ENCODE measurements around a stretch of chr13.

DNA sequence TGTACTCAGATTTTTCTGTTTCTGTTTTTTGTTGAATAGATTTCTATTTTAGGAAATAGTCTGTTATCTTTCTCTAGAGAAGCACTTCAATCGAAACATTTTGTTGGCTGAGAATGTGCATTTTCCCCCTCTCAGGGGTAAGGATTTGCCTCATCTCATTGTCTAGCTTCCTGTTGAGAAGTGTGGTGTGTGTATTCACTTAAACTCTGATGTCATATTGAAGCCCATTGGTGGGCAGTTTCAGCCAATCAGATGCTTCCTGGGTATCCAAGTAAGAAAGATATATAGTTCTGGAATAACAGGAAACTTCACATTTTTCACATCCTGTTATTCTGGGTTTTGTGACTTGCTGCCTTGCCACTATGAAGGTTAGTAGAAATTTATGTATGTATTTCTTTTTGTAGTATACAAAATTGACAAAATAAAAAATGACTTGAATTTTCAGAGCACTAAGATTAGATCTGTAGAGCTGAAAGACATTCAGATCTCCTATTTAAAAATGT, 87.7 kb downstream of the ARHGEF7 start:
- PRO-cap = no peak

DNA sequence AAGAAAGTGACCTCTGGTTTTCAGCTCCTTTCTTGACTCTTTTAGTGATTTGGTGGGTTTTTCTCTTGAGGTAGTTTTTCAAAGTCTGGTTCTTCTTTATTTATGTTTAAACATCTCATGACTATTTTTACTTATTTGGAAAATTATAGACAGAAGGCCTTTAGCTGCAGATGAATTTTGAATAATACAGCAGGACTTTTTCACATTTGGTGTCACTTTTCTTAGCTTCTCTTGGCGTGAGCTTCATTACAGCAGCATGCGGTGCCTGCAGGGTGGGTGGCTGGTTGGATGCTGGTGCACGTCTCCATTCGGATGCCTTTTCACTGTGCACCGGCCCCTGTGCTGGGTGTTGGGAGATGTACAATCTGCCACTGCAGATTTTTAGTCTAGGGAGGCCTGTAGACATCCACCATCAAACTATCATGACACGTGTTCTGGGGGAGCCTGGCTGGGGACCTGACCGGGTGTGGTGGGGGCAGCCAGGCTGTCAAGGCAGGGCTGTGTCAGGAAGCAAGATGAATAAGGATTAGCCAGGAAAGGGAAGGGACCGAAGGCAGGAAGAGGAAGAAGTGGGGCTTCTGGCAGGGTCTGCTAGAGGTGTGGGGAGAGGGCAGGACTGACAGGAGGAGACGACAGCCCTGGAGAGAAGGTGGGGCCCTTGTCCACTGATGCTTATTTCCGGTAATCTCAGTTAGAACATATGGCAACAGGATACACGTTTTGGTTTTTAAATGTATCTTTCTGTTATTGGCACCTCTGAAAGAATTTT, 88.7 kb downstream of the ARHGEF7 start:
- PRO-cap = no peak

DNA sequence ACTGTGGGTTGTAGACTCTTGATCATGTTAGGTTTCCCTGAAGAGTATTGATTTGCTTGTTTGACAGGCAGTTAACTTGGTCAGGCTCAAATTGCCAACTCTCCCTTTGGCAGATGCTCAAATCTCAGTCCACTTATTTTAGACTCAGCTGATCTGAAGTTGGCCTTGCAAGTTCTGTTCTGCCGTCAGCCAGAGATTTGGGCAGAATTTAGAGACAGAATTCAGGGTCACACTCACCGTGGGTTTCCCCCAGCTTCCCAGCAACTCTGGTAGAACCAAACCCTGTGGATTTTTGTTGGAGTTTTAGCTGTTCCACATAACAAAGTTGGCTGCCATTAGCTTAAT, 71.6 kb upstream of the TEX29 start:
- PRO-cap = no peak

GRCh38 chr13:111278783-111279288, 41.6 kb upstream of the TEX29 start:
- PRO-cap = no peak

GRCh38 chr13:111453397-111453890, 133.0 kb downstream of the TEX29 start:
- PRO-cap = no peak

- PRO-cap = no peak
These were observed 294.2 kb downstream of the TEX29 start for GRCh38 chr13:111614538-111615110.

GRCh38 chr13:112095460-112095864, 28.5 kb downstream of the SOX1 start:
- PRO-cap = no peak

DNA sequence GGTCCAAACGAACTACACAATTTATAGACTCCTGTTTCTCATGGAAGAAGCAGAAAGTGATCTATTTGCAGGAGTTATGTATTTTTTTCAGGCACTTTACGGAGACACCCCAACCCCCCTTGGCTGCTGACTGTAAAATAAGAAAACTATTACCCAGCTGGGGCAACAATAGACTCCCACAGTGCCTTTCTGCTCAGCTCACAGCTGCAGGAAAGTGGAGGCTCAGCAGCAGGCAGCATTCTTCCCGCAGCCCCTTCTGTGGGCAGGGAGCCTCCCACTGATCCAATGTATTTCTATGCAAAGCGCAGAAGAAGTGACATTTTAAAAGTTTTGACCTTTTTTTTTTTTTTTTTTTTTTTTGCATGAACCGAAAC, 95.0 kb downstream of the SOX1 start:
- PRO-cap = no peak

DNA sequence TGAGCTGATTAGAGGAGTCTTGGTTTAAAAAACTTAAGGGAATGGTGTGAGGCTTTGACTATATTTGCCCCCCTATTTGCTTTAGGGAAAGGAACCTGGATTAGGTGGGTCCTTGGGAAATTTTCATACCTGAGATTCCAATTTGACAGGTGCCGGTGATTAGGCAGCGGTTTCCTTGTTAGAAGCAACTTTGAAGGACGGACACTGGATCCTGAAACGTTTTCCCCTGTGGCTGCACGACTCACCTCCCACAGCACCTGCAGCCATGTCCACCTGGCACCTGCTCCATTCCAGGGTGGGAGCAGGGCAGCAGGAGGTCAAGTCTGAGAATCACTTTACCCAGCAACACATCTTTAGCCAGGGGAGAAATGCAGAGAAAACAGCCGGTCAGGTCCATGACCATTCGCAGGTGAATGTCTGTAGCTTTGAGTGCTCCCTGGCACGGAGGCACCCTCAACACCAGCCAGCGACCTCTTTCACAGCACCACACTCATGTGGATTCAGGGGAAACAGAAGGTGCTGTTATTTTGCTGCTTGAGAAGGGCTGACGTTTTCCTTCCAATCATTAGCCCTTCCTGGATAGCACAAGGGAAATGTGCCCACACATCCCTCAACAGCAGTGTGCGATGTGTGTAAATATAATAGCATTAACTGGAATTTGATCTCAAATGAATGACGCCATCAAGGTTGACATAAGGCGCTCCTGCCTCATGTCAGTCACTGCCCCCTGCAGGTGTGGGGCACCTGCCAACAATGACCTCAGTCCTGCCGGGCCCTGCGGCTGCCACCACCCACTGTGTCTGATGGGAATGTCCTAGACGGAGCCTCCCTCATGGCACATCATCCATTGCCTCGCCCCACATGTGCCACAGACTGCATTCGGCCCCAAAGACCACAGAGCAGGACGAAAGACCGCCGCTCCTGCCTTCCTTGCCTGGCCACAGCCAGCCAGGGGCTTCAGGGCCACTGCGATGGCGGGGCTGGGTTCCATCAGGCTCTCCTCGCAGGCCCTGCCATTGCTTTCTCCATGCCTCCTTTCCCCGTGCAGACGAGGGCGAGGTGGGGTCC, 146.3 kb downstream of the SOX1 start:
- PRO-cap = no peak

DNA sequence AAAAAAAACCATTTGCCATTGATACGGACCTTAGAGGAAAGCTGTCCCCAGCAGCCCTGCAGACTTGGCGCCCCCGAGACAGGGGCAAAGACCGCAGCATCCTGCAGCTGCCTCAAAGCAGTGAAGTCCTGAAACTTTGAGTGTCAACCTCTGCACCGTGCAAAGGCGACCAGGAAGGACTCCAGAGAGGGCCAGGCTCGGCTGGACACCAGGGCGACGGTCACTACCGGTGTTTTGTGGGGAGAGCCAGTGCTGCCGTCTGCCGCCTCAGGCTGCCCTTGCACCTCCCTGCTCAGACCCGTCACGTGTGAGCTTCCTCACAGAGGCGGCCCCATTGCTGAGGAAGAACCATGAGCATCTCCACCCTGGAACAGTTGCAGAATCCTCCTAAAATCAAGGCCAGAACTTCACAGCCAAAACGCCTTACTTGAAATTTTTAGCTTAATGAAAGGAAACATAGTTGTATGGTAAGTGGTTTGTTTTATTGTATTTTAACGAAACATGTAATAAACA, 146.6 kb upstream of the SPACA7 start:
- PRO-cap = no peak

DNA sequence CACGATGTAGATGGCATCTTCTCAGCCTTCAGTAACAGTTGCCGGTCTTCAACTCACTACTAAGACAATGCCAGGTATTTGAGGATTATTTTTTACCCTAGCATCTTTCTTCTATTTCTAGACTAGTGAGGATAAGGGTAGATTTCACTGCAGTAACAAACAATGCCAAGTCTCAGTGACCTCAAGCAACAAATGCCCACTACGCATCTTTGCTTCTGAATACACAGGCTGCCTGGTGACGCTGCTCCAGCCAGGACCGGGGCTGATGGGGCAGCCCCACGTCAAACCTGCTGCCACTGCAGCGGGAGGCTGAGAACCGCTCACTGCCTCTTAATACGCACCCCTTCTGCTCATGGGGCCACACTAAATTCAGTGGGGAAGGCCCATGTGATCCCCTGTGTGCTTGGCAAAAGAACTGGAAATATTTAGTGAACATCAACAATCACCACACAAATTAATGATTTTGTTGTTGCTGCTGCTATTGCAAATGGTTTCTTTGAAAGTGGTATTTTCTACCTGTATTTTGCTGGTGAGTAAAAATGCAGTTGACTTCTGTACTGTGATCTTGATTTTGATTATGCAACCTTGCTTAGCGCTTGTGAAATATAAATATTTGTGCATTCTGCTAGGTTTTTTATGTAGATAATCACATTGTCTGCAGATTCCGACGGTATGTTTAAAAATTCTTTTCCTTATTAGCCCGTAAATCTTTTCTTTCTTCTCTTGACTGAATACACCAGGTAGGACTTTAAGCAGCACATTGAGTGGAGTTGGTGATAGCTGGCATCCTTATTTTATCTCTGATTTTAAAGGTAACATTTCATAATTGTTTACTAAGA, 139.5 kb upstream of the SPACA7 start:
- PRO-cap = no peak

GRCh38 chr13:112606042-112606904, 18.3 kb upstream of the TUBGCP3 start:
- PRO-cap = unidirectional peak, minus-strand start at chr13:112606455

- PRO-cap = unidirectional peak, minus-strand start at chr13:112711862
These were observed 21.9 kb downstream of the ATP11A start for GRCh38 chr13:112711517-112712418.

- PRO-cap = no peak
These were observed 35.8 kb downstream of the ATP11A start for GRCh38 chr13:112725434-112726215.

DNA sequence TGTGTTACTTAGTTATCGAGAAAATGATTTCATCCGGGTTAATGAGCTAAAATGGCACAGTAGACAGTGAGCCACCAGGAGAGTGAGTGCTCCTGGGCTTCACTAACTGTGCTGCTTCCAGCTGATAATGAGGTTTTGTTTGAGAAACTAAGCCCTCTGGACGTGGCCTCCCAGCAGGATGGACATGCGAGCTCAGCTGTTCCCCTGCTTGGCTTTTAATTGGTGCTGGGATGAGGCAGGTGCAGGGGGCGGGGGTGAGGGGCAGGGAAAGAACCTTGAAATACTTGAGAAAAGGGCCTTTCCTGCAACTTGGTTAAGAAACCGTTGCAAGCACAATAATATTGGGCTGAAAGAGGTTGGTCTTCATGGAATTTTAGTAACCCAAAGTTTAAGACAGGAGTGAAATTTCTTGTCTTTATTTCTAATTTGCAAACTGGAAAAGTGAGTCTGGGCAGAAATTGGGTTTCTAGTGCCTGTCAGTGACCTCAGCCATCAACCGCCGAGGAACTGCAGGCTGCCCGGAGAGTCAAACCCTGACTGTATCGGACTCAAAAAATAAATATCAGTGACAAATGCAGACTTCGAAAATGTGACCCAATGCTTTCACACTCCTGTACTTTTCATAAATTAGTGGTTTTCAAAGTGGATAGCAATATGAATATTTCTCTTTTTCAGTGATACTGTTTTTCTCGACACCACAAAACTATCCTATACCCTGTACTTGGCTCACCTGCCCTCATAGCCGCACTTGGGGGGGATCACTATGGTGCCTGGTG, 44.4 kb downstream of the ATP11A start:
- PRO-cap = no peak

DNA sequence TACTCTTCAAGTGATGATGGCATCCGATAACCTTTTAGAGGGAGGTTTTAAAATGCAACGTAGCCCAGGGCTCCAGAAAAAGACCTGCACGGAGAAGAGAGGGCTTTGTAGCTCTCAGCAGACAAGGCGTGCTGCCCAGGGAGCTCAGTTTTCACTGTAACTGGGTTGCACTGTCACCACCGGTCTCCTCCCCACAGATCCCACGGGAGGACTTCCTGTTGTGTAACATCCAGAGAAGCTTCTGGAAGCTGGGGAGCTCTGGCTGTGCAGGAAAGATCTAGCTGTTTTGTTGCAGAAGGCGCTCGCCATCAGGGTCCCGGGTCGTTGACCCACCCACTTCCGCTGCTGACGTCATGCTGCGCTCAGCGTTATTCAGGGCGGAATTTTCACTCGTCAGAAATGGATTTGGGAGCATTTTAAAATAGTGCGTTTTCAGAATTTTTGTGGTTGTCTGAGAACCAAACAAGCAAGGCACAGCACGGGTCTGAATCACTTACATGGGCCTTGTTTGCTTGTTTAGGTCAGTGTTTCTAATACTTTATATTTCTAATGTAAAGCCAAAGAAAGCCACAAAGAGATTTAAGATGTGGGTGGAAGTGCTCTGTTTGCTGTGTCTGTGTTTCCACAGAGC, 50.8 kb downstream of the ATP11A start:
- PRO-cap = no peak

DNA sequence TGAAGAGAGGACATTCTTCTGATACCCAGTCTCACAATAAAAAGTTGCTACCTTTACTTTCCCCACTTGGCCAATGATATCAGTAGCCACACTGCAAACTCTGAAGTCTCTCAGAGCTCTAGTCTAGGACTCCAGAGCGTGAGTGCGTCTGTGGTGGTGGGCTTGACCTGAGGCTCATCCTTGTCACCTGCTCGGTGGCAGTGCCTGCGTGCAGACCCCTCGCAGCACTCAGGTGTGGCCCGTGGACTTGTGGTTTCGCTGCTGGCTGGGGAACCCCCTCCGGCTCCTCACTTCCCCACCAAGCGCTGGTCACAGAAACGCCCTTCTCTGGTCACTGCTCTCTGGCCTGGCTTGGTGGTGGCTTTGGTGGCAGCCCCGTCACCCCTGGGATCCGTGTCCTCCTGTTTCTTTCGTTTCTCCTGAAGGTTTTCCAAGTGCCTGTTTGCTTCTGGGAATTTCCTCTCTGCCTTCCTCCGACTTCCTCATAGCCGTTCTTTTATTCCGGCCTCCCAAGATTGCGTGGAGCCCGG, 77.9 kb downstream of the ATP11A start:
- PRO-cap = no peak

DNA sequence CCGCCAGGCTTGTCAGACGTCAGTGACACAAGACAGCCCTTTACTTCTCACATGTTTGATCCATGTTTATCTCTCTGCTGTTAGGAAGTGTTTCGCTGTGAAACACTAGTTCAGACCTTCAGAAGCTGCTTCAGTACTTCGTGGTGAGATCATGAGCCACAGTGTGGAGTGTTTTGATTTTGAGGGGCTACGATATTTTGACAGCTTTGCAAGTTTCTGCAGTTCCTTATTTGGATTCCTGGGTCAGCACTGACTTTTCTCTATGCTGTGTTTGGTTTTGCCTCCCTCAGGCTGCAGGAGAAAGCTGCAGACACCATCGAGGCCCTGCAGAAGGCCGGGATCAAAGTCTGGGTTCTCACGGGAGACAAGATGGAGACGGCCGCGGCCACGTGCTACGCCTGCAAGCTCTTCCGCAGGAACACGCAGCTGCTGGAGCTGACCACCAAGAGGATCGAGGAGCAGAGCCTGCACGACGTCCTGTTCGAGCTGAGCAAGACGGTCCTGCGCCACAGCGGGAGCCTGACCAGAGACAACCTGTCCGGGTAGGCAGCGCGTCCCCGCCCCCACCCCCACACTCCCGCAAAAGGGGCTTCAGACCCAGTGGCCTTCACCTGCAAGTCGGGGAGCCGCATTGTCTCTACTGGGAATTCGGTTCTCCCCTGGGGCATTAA, 114.9 kb upstream of the MCF2L start:
- PRO-cap = no peak

- PRO-cap = no peak
These were observed 83.2 kb upstream of the MCF2L start for GRCh38 chr13:112885515-112886442.

DNA sequence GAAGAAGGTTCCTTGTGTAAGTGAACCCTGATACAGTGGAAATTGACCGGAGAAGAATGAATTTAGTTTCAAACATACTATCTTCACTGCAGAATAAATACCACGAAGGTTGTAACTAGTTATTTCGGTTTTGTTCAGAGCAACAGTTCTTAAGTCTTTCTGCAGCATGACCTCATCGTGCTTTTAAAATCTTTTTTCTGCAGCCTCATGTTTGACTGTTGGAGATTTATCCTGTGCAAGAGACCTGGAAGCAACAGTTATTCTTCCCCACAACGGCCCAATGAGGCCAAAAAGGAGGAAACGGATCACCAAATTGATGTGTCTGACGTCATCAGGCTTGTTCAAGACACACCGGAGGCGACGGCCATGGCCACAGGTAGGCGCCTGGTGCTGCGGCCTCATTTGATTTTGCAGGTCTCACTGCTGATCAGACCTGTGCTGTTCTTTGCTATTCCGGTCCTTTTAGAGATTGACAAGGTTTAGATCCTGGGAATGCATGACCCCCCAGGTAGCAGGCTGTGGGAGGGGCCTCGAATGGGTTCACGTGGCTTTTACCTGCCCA, 66.9 kb upstream of the MCF2L start:
- PRO-cap = no peak